ENCODE data around the genes PLAGL1 and STX11.

DNA sequence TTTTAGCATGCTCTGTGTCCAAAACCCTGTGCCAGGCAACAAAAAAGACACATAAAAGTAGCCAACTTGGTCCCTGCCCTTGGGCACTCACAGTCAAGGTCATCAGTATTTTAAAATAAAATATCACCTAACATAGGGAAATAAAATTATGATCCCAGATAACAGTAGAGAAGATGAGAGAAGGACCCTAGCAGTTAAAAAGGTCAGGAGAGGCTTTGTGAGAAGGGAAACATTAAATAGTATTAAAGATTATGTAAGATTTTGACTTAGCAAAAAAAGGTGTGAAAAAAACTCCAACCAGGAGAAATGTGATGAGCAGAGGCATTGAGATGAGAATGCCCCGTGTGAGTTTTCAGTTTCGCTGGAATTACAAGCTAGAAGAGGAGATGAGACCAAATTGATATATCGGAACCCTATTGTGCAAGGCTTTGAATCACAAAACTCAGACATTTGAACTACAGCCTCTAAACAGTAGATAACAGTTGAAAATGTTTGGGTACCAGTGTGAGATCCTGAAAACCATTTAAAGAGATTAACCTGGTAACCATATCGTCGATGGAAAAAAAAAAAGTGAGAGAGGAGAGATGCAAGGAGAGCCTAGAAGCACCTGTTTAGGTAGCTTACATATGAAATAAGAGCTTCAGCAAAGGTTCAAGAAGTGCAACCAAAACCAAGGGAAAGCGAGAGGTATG, 65.8 kb upstream of the FUCA2 start:
- PRO-cap, 2 experiments = no peak in any of the 2 experiments

DNA sequence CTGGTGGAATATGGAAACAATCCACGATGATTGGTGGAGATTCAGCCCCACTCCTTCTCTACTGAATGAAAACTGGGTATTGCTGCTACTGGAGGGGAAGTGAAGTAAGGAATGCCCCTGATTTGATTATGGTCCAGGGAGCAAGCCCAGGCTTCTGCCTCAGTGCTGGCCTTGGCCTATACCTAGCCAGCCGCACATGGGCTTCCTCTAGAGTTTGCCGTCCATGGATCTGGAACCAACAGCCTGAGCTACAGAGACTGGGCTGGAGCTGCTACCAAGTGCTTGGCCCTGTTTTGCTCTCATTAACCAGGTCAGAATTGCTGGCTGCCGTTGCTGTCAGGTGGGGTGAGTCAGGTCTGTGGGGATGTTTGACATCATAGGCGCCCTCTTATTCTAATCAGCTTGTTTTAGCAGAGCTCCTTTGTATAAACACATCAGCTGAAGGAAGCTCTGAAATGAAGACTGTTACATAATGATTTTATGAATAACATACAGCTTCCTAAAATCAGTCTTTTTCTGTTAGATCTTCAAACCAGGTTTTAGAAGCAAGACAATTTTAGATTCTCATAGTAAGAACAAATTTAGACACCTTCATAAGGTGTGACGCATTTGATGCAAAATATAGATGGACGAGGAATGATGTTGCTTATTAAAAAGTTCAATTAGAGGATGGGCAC, 83.1 kb upstream of the PHACTR2 start:
- PRO-cap, 2 experiments = no peak in any of the 2 experiments

DNA sequence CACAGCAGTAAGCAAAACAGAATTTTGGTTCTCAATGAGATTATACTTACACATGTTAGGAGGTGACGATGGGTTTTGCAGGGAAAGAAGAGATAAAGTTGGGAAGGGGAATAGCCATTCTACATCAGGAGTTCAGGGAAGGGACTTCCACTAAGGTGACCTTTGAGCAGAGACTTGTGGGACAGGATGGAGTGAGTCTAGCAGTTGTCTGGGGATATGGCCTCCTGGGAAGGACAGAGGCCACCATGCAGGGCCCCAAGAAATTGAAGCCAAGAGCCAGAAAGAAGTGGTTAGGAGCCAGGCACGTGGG, 66.6 kb downstream of the PHACTR2 start:
- PRO-cap, 2 experiments = no peak in any of the 2 experiments

- PRO-cap, 2 experiments = no peak in any of the 2 experiments
Observed at GRCh38 chr6:143862673-143863107, 1.6 kb upstream of the ZC2HC1B start.

GRCh38 chr6:143942063-143942716, 65.9 kb downstream of the PLAGL1 start:
- PRO-cap, 2 experiments = no peak in any of the 2 experiments

GRCh38 chr6:143962863-143964010, 44.8 kb downstream of the PLAGL1 start:
- PRO-cap, 2 experiments = no peak in any of the 2 experiments

- PRO-cap, 2 experiments = peak in 2 of 2 experiments; most common plus-strand start chr6:144008330 (in 2); most common minus-strand start chr6:144008256 (in 2)
Observed at GRCh38 chr6:144007743-144008880, at the start of gene PLAGL1. Gene PLAGL1 (minus strand): TSS chr6:144008259.

DNA sequence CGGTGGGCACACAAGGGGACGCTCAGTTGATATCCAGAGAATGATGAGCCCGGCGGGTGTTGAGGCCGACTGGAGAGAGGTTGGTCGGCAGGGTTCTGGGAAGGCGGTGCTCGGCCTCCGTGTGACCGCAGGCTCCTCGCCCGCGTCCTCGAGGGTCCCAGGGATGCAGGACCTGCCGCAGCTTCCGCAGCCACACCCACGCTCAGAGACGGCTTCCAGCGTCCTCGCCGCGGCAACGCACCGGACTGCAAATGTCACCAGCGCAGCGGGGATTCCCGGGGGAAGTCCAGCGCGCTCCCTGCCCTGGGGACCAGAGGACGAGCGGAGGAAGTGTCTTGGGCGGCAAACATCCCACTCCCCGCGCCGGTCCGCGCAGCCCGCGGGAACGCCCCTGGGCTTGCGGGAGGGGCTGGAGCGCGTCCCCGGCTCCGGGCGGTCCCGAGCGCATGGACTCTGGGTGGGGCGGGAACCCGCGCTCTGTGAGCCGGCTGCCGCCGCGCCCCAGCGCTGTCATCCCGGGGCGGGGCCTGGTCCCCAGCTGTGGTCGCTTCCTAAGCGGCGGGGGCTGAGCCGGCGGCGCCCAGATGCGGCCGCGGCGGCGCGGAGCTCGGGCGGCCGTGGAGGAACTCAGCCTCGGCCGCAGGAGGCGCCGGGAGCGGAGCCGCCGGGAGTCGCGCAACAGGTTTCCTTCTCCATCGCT, at the start of gene STX11:
TSS of gene STX11 (plus strand) at position 583 of the 700 bp plus-strand sequence.
- PRO-cap, 2 experiments = peak in 2 of 2 experiments; most common plus-strand start position 583 of the sequence (in 2); most common minus-strand start position 247 of the sequence (in 1)

DNA sequence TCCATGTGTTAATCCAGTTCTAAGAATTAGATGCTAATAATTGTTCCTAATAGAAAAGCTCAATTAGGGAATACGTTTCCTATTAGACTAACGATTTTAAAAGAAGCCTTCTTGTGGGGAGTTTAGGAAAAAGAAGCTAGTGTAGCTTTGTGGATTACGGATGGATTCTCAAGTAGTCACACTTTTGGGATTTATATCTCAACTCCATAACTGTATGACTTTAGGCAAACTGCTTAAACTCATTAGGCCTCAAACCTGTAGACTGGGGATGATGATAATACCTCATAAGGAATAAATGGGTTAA, 27.6 kb downstream of the STX11 start:
- PRO-cap, 2 experiments = peak in 1 of 2 experiments; most common plus-strand start position 114 of the sequence (in 1)

- PRO-cap, 2 experiments = no peak in any of the 2 experiments
Observed at GRCh38 chr6:144186738-144187674, 36.7 kb downstream of the STX11 start.

DNA sequence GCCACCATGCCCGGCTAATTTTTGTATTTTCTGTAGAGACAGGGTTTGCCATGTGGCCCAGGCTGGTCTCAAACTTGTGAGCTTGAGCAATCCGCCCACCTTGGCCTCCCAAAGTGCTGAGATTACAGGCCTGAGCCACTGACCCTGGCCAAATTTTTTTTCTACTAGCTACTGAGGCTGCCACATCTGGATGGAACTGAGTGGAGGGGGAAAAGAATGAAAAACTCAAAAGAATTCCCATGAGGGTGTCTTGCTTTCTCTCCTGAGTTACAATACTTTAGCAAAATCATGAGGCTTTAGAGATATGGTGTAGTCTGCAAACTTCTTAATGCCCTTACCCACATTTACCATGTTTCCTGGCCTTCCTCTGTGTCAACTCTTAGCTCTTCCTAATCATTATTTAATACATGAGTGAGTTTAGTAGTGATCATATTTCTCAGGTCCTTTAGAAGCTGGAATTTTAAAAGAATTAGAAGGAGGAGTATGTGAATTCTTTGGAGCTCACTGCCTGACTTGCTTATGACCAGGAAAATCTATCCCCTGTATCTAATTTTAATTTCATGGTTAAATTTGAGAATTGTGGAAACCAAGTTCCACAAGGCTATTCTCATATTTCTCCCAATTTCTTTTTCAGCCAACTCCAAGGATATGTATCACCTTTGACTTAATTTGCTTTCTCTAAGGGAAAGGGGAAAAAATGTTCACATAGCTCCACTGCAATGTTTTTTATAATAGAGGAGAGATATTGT, 39.0 kb downstream of the STX11 start:
- PRO-cap, 2 experiments = no peak in any of the 2 experiments

GRCh38 chr6:144286619-144287342, 1.6 kb downstream of the UTRN start:
- PRO-cap, 2 experiments = peak in 2 of 2 experiments; most common plus-strand start chr6:144286951 (in 1); most common minus-strand start chr6:144287061 (in 1)

DNA sequence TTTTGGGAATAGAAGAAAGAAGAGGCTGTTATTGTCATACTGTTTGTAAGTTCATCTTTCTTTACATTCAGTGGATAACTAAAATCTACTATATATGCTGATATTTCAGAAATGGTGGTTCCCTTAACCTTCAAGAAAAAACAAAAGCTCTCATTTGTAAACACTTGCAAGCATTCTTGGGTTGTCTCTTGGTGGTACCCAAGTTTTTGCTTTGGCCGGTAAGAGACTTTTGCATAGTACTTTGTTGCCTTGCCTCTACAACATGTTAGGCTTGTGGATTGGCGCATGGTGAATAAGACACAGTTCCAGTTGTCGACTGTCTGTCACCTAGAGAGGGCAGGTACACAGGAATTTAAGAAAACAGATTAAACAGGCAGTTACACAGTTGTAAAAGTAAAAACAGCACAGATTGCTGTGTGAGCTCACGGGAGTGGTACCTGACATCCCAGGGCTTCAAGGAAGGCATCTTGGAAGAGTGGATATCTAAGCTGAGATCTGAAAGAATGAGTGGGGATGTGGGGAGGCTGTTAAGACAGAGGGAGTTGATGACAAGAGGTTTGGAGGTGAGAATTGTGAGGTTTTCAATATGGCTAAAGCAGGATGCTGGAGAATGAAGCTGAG, 19.1 kb downstream of the UTRN start:
- PRO-cap, 2 experiments = no peak in any of the 2 experiments

- PRO-cap, 2 experiments = no peak in any of the 2 experiments
Observed at GRCh38 chr6:144326752-144327668, 41.9 kb downstream of the UTRN start.

DNA sequence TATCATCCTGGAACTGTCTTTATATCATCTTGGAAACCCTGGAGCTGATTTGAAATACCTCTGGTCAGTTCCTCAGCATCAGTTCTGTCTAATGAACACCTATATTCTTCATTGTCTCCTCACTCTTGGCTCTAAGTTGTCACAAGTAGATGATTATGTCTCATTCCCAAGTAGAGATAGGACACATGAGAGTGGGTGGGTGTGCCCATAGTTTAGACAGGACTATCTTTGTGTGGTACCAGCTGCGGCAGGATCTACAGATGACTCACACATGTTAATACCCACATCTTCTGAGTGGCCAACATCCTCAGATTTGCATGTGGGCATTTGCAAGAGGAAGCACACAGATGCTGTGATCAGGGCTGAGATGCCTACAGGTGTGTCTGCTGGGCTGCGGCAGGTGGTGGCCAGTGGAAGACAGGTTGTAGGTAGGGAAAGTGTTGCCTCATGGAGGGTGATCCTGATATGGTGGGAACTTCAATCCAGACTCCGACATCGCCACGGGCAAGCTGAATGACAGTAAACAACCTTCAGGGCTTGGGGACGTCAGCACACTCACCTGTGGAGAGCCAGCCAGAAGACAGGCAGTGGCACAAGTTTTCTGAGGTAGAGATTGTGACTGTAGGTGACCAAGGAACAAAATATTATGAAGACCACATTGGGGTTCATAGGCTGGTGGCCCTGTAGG, 50.8 kb downstream of the UTRN start:
- PRO-cap, 2 experiments = no peak in any of the 2 experiments

- PRO-cap, 2 experiments = no peak in any of the 2 experiments
Observed at GRCh38 chr6:144522700-144523429, 237.7 kb downstream of the UTRN start.

GRCh38 chr6:144565120-144565544, 280.0 kb downstream of the UTRN start:
- PRO-cap, 2 experiments = no peak in any of the 2 experiments

DNA sequence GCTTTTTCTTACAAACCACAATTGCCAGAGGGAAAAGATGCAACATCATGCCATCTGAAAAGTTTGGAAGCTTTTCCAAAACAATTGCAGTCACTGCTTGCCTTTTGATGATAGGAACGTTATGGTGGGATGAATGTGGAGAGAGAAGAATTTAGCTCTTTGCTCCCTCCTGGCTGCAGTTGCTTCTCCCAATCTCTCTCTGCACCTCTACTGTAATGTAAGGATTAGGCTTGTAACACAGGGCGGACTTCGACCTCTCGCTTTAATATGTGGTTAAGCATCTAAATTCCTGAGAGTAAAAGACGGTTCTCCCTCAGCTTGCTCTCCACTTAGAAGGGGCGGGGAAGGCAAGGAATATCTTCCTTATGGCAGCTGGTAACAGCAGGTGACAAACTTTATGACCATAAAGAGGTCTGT, 376.1 kb downstream of the UTRN start:
- PRO-cap, 2 experiments = no peak in any of the 2 experiments

- PRO-cap, 2 experiments = no peak in any of the 2 experiments
Observed at GRCh38 chr6:145684751-145685324, 50.5 kb downstream of the EPM2A start.

- PRO-cap, 2 experiments = no peak in any of the 2 experiments
Observed at GRCh38 chr6:145866954-145867376, 52.4 kb upstream of the FBXO30 start.